ENCODE results near the gene RANBP17.

GRCh38 chr5:168842701-168843116 is 263.5 kb upstream of the PANK3 start:
- PRO-cap, 2 experiments, result peak in 2 of 2 experiments; most common plus-strand start chr5:168843029 (in 1); most common minus-strand start chr5:168842924 (in 1)

DNA sequence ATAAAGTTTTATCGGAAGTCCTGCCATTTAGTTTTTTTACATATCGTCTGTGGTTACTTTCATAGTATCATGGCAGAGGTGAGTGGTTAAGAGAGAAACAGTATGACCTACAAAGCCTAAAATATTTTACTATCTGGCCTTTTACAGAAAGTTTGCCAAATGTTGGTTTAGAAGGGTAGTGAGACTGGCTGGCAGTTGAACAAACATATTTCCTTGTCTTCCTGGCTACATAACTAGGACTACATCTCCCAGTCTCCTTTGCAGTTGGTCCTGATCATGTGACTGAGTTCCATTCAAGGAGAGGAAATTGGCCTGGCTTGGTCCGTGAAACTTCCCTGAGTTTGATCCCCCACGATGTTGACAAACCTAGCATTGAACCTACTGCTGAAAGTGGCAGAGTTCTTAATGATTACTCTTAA is 280.9 kb downstream of the SLIT3 start:
- PRO-cap, 2 experiments, result no peak in any of the 2 experiments

DNA sequence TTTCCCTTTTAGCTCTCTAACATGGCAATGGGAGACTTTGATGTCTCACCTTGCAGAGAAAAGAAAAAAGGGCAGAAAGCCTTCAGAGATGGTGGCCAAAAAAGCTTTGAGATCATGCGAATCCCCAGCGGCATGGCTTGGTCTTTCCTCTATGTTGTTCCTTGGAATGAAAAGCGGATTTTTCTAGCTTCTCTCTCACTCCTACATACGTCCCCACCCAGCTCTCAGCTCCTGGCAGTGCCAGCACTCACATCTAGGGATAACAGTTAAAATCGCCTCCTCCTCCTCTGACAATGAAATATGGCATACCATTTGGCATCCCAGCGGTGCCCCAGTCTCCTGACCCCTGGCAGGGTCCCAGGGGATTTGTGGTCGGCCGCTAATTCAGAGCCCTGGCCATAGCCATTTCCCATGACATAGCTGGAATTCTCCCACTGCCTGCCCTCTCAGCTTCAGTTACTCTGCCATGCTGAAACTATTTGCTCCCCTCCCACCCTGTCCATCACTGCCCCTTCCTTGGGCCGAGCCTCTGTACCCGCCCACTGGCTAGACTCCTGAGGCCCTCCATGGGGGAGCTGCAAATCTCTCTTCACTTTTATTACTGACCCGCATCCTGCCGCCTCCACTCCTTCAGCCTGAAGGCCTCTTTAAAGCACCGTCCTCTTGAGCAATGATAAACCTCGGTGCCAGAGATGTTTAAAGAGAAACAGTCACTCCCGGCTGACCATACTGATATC is 139.9 kb downstream of the SLIT3 start:
- PRO-cap, 2 experiments, result no peak in any of the 2 experiments

- PRO-cap, 2 experiments, result no peak in any of the 2 experiments
Measured at GRCh38 chr5:169674238-169674603, 37.1 kb downstream of the DOCK2 start.

GRCh38 chr5:169695528-169696525 is 58.8 kb downstream of the DOCK2 start:
- PRO-cap, 2 experiments, result no peak in any of the 2 experiments

- PRO-cap, 2 experiments, result no peak in any of the 2 experiments
Measured at GRCh38 chr5:169980631-169981116, 379 bp upstream of the INSYN2B start.

DNA sequence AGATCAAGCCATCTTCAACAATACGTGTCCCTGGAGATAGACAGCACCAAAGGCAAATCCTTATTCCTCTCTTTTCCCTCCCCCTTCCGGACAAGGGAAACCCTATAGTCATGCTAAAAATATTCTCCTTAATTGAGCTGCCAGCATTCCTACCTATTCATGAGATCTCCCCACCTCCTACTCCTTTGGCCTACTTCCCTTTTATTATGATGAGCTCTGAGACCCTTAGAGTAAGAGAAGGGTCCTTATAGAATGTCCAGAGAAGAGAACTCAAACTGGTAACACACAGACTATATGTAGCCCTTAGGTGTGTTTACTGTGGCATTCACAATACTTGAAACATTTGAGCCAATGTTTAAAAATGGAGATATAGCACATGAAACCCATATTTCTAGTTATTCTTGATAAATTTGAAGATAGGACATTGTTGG is 10.9 kb downstream of the LCP2 start:
- PRO-cap, 2 experiments, result no peak in any of the 2 experiments

- PRO-cap, 2 experiments, result no peak in any of the 2 experiments
Measured at GRCh38 chr5:170300687-170301055, 3.1 kb upstream of the LCP2 start.

- PRO-cap, 2 experiments, result no peak in any of the 2 experiments
Measured at GRCh38 chr5:170357661-170358619, 31.2 kb downstream of the KCNMB1 start.

GRCh38 chr5:170756849-170757681 is 26.5 kb upstream of the GABRP start:
- PRO-cap, 2 experiments, result peak in 1 of 2 experiments; most common minus-strand start chr5:170757341 (in 1)

GRCh38 chr5:170861624-170862173 is at the start of gene RANBP17:
Gene RANBP17, plus strand, starts transcription at chr5:170862018.
- PRO-cap, 2 experiments, result peak in 2 of 2 experiments; most common plus-strand start chr5:170861882 (in 1)

DNA sequence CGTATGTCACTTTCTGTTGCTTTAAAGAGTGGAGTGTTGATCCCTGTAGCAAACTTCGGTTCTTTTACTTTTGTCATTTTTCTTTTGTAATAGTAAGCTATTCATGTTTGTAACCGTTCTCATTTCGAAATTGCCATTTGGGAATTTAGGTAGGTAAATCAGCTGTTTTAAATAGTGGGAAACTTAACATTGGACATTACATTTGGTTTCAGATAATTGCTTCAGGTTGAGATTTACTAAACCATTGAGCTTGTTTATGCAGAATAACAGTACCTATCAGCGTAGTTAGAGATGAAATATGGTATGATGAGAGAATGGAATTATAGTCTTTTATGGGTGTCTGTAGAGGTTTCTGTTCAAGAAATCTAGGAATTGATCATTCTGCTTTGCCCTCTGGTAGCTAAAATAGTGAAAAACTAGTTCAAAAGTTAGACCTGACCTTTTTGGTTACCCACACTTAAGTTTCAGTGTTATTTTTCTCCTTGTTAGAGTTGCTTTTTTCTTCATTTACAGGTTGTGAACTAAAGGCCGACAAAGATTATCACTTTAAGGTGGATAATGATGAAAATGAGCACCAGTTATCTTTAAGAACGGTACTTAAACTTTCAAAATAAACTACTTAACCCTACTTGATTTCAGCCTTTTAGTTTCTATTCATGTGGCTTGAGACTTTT is 2.0 kb downstream of the NPM1 start:
- PRO-cap, 2 experiments, result no peak in any of the 2 experiments

DNA sequence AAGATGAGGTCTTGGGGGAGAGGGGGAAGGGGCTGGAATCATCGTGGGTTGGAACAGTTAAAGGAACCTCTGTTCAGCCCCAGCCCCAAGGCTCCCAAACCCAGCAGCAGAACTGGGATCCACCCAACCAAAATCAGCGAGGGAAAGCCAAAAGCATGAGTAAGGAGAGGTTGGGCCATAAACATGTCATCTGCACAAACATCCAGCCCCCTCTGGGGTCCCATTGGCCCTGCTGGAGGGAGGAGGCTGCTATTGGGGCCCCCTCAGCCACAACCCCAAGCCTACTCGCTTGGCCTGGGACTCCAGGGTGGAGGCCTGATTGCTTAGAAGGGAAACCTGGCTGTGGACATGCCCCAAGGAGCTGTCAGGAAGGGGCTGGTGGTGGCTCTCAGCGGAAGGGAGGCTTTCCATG is 154.9 kb downstream of the FGF18 start:
- PRO-cap, 2 experiments, result no peak in any of the 2 experiments

DNA sequence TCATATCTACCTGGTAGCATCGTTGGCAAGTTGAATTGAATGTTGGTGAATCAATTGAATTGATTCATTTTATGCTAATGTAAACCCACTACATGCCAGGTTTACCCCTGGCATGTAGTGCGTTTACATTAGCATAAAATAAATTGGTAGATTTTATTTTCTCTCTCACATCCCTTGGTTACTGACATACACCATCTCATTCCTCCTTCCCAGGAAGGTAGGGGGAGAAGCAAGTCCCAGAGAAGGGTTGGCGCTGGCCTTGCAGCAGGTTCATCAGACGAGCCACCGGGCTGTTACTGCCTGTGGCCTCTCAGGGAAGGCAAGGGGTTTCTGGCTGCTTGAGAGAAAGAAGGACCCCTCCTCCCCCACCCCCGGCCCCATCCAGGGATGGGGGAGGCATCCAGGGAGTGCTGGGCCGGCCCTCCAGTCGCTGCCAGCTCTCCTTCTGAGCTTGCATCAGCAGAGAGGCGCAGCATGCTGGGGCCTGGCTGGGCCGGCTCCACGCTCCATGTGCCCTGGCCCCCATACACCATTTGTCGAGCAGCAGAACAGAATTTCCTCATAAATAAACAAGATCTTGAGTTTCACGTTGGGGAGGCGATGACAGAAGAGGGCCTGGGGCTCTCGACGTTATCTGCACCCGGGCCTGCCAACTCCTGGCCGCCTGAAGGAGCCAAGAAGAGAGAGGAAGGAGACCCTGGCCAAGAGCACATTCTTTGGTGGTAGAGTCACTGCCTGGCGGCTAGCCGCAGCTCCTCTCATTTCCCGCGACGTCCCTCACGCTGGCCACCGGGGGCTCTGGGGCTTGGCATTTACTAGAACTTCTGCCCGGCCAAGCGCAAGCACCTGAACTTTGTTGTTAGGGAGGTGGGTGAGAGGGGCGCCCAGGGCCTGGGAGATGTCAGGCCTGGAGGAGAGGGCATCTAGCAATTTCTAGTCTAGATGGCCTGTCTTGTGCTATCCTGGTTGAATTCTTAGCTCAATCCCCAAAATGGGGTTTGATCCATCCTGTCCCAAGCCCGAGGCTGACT is 176.9 kb downstream of the FGF18 start:
- PRO-cap, 2 experiments, result no peak in any of the 2 experiments

GRCh38 chr5:171648327-171648606 is 137.3 kb upstream of the SMIM23 start:
- PRO-cap, 2 experiments, result no peak in any of the 2 experiments

- PRO-cap, 2 experiments, result no peak in any of the 2 experiments
Measured at GRCh38 chr5:171924276-171925212, 81.9 kb downstream of the FBXW11 start.

- PRO-cap, 2 experiments, result no peak in any of the 2 experiments
Measured at GRCh38 chr5:172053250-172053482, 46.7 kb upstream of the FBXW11 start.

- PRO-cap, 2 experiments, result peak in 1 of 2 experiments; most common plus-strand start chr5:172168251 (in 1)
Measured at GRCh38 chr5:172168160-172169345, 19.5 kb downstream of the STK10 start.

DNA sequence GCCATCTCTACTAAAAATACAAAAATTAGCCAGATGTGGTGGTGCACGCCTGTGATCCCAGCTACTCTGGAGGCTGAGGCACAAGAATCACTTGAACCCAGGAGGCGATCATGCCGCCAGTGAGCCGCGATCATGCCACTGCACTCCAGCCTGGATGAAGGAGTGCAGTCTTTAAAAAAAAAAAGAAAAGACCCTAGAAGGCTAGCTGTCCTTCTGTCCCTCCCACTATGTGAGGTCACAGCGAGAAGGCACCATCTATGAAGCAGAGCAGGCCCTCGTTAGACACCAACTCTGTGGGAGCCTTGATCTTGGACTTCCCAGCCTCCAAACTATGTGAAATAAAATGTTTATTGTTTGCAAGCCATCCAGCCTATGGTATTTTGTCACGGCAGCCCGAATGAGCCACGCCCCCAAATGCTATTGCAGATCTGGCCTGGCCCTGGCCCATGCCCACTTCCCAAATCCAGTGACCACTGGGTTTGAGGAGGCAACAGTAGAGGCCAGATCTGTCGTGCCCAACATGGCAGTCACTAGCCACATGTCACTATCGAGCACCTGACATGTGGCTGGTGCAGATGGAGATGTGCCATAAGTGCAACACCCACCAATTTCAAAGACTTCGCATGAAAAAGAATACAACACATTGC is 10.9 kb downstream of the STK10 start:
- PRO-cap, 2 experiments, result no peak in any of the 2 experiments

GRCh38 chr5:172258639-172259273 is 24.8 kb downstream of the UBTD2 start:
- PRO-cap, 2 experiments, result no peak in any of the 2 experiments